Calu3 (cell line): ENCODE results near the gene SAG.

GRCh38 chr2:233288460-233289105, 19.0 kb upstream of the SAG start:
- PRO-cap, result no peak

GRCh38 chr2:233307616-233308080, at the start of gene SAG:
SAG (plus strand) TSS chr2:233307816.
- PRO-cap, result no peak

DNA sequence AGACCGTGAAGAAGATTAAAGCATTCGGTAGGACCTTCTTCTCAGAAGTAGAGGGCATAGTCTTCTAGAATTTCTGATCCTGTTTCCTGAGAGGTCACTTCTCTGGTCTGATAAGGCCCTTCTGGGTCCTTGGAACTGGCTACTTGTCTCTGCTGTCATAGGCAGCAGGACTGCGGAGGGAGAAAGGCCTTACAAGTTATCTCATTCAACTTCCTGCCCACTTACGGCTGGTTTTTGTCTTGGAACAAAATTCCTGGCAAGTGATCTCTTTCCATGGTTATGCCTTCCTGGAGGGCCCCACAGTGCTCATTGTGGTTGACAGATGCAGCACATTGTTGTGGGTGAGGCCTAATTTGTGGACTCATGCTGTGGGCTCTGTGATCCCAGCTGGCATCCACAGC, 21.9 kb downstream of the SAG start:
- PRO-cap, result no peak

- PRO-cap, result no peak
Measured at GRCh38 chr2:233348833-233349631, 5.3 kb upstream of the DGKD start.

- PRO-cap, result no peak
Measured at GRCh38 chr2:233350562-233351249, 3.6 kb upstream of the DGKD start.

GRCh38 chr2:233413543-233414684, 59.6 kb downstream of the DGKD start:
- PRO-cap, result no peak

DNA sequence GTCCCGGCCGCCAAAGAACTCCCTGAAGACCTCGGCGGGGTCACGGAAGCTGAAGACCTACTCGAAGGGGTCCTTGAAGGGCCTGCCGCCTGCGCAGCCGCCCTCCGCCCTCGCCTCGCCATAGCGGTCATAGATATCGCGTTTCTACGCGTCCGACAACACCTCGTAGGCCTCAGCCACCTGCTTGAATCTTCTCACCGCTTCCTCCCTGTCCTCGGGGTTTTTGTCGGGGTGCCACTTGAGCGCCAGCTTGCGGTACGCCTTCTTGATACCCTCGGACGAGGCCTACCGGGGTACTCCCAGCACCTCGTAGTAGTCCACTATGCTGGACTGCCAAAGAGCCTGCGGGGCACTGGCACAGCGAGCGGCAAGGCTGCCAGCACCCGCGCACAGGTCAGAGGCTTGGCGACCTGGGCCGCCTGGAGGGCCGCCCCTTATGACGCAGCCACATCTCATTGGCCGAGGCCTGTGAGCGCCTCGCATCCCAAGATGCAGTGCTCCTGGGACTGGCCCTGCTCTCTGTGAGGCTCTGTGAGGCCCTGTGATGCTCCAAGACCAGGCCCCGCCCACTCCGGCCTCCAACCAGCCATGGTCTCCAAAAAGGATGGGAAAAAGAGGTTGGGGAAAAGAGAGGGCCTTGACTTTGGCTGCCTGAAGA, 5.0 kb upstream of the UGT1A1 start:
- PRO-cap, result no peak

DNA sequence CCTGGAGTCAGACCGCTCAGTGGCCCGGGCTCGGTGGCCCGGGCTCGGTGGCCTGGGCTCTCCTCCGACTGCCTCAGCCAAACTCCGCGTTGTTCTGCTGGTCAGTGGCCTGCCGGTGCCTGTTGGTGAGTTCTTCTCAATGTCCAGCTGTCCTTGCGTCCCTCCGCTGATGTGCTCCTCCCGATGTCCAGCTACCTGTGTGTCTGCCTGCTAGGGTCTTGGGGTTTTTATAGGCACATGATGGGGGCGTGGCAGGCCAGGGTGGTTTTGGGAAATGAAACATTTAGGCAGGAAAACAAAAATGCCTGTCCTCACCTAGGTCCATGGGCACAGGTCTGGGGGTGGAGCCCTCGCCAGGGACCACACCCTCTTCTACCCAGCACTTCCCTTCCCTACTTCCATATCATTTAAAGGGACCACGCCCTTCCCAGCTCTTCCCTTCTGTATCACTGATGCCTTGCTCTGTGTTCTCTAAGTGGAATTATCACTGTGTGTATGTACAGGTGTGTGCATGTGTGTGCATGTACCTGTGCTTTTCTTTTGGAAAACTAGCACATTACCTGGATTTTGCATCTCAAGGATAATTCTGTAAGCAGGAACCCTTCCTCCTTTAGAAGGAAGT, 6.3 kb downstream of the UGT1A1 start:
- PRO-cap, result no peak

DNA sequence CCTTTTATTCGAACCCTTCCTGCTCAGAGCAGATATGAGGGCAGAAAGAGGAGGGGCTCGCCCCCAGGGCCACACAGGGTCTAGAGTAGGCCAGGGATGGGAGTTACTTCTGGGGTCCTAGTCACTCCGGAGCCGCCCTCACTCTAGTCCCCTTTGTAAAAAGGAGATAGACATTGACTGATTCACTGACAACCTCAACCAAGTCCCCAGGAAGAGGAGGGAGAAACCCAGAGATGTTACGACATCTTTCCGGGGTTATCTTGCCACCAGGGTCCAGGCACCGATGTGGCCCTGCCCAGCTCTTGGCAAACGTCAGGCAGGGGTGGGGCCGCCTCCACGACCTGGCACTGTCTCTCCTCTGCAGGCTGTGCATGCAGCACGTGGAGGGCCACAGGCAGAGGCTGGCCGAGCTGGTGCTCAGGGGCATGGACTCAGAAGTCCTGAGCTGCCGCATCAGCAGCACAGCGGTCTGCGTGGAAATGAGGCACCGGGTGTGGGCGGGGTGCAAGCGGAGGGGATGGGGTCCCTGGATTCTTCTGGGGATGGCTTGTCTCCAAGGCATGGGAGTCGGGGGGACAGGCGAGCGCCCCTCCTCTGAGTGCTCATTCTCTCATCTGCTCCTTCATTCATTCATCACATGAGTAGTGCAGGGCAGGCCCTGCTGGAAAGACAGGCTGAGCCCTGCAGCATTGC, 31.0 kb downstream of the HJURP start:
- PRO-cap, result no peak

GRCh38 chr2:233853714-233854161, 597 bp downstream of the HJURP start:
- PRO-cap, result unidirectional peak, plus-strand start at chr2:233854000

- PRO-cap, result no peak
Measured at GRCh38 chr2:234051685-234052184, 1.2 kb downstream of the SPP2 start.

DNA sequence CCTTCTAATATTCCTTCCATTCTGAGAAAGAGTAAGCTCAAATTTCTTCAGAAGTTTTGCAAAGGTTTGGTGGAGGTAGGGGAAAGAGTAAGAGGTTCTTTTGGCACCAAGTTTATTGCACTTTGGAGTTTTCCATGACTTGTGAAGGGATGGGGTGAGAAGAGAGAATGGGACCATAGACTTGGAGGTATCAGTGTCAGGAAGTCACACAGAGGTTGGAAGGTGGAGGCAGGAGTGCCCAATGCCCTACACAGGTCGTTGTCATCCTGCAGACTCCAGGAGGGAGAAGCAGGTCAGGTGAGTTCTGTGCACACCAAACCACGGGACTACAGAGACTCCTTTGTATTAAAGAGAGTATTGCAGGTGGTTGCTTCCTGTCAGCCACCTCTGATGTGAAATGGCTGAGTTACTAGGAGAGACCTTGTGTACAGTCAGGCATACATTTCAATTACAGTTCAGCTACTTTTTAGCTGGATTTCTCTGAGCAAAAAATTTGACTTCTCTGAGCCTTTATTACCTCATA, 51.5 kb downstream of the SPP2 start:
- PRO-cap, result bidirectional peak, plus-strand start at position 384 of the sequence, minus-strand start at position 290 of the sequence

GRCh38 chr2:234203102-234203444, 152.6 kb downstream of the SPP2 start:
- PRO-cap, result bidirectional peak, plus-strand start at chr2:234203545, minus-strand start at chr2:234203300

- PRO-cap, result no peak
Measured at GRCh38 chr2:234211827-234212152, 161.3 kb downstream of the SPP2 start.

DNA sequence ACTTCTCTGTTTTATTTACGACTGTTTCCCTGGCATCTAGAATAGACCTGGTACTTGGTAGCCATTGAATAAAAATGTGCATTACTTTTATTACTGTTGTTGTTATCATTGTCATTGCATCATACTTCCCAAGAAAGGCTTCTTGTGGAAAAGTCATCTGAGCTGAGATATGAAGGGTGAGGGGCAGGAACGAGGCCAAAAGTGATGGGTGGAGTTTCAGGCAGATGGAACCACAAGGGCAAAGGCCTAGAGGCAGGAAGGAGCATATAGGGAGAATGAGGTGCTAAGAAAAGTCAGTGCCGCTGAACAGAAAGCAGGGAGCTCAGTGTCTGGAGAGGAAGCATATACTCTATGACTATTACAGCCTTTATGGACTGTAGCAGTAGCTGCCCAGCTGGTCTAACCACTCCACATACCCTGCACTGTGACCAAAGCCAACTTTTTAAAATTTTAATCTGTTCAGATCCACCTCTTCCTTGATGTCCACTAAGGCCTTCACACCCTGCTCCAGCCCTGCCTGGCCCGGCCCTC, 219.3 kb downstream of the SPP2 start:
- PRO-cap, result no peak

GRCh38 chr2:234307985-234308498, 188.8 kb downstream of the ARL4C start:
- PRO-cap, result no peak

GRCh38 chr2:234348034-234348541, 148.8 kb downstream of the ARL4C start:
- PRO-cap, result no peak

DNA sequence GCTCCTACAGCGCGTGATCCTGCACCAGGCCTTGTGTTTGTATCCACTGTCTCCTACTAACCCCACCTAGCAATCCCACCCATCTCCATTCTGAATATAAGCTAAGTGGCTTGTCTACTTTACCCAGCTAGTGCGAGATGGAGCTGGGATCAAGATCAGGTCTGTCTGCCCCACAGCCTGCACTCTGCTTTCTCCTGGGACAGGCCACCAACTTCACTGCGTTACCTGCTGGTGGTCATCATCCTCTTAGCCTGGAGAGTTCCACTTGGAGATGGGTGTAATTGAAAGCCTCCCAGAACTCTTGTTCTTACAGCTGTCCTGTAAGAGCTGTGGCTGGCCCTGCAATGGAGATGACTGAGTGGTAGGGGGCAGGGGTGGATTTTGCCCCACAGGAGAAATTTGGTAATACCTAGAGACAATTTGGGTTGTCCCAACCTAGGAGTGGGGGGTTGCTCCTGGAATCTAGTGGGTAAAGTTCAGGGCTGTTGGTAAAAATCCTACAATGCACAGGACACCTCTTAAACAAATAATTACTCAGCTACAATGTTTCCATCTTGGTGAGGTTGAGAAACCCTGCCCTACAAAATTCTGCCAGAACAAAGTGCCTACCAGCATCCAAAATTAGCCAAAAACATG, 181.2 kb upstream of the SH3BP4 start:
- PRO-cap, result no peak

DNA sequence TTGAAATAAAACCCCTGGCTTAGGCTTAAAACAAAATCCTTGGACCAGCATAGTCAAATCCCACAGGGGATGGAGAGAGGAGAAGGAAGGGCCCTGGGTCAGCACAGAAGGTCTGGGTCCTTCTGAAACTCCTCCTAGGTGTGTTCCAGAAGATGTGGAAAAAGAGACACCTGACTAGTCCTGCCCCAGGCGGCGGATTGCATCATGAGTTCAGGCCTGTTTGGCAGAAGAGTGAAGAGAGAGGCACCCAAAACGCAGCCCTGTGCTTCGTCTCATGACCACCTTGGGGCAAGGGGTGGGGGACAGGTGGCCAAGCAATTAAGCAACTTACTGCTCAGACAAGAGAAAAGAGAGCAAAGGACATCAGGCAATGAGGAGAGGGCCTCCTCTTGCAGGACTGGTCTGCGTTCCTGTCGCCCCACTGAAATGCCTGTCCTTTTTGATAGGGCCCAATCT, 104.7 kb upstream of the SH3BP4 start:
- PRO-cap, result no peak

DNA sequence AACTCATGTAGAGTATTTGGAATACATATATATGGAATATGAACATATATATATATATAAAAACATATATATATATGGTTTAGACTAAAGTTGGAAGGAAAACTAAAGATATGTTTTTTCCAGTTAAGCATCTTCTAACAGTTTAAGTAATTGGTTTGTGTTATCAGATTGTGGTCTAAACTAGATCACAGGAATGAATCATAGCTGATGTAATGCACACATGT, 71.5 kb upstream of the SH3BP4 start:
- PRO-cap, result no peak